T47D (cell line): ENCODE results near the gene ZBTB7A.

- RRBS = 94% methylated on average over 3 of the region's 22 CpGs
Measured at GRCh38 chr19:3537047-3537775, 1.8 kb upstream of the TEKTIP1 start.

DNA sequence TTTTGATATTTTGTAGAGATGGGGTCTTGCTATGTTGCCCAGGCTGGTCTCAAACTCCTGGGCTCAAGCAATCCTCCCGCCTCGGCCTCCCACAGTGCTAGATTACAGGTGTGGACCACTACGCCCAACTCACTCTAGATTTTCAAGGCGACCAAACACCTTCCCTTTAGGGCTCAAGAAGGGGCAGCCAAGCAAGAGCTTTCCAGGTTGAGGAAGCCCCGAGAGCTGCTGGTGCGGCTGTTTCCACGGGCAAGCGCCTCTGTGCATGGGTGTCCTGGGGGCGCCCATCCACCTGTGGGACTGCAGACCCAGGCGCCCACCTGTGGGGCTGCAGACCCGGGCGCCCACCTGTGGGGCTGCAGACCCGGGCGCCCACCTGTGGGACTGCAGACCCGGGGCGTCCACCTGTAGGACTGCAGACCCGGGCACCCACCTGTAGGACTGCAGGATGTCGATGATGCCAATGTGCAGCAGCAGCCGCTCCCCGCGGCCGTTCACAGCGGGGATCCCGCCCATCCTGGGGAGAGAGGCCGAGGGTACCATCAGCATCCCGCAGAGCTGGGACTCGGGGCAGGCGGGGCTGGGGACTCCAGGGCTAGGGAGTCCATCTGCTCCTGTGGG lies 21.7 kb upstream of the CACTIN start:
- RRBS = no CpG with 5 or more reads among the region's 28 CpGs

DNA sequence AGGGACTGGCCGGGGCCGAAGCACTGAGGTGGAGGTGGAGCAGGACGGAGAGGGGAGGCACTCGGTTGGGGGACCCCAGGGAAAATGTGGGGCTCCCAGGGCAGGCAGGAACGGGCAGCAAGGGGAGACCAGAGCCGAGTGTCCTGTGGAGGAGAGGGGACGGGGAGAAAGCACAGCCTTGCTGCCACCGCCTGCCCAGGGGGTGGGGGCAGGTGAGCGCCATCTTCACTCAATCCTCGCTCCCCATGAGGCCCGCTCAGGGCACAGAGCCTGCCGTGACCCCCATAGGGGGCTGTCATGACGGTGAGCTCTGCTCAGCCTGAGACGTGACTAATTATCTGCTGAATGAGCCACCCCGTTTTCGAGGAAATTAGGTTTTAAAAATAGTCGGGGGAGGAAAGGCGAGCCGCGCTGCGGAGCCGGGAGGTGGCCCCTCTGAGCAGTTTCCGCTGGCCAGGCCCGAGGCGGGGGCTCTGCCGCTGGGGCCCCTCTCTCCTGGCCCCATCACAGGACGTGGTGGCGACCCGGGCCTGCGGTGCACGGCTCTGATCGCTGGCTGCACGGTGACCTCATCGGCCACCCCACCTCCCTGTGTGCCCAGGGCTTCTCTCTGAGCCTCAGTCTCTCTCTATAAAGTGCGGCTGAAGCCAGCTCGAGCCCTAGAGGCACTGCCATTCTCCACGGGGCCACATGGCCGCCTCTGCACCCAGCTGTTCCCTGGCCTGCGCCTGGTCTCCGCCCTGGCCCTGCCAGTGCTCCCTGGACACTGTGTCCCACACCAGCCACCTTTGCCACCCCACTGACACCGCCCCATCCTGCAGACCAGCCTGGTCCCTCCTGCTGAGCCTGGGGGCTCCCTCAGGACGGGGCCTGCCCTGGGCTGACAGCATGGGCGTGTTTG lies 28.5 kb downstream of the PIP5K1C start:
- RRBS = 93% methylated on average over 5 of the region's 43 CpGs

DNA sequence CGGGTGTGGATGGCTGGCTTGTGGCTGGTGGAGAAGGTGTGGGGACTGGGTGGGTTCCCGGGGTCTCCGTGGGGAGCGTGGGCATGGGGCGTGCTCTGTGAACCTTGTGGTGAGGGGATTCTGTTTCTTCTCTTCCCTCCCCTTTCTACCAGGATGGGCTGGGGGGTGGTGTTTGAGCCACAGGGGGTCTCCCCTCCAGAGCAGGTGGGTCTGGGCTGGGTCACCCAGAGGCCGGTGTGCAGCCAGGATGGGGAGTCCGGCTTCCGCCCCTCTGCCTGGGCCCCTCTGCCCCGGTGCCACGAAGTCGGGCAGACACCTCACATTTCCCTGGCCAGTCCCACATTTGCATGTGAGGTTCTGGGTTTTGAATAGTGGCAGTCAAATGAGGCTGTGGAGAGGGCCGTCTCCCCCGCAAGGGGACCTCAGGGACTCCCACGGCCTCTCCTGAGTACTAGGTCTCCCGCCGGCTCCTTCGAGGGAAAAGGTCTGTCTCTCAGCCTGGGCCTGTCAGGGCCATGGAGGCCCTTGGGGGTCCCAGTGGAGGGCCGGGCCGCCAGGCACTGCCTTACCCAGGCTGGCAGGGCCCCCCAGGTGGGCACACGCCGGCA lies 24.1 kb upstream of the MATK start:
- RRBS = 44% methylated on average over 8 of the region's 21 CpGs

DNA sequence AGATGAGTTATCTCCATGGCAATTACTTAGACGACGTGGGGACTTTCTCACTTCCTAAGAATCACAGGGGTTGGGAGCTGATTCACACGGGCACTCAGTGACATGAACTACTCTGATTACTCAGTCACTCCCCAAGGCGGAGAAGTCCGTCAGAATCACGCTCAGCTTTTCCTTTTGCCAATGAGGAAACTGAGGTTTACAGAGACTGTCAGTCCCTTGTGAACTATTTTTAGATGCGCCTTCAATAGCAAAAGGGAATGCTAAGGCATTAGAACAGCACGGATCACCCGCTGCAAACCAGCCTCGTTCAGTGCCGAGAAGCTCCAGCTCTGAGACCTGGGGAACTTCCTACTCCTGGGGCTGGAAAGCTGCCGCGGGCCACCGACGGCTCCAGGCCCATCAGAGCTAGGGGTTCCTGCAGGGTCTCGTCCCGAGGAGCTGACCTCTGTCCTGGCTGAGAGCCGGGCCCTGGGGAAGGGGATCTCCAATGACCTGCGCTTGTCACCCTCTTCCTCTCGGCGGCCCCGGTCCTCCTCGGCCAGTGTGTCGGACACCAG lies 32.5 kb upstream of the MATK start:
- RRBS = 93% methylated on average over 5 of the region's 24 CpGs

GRCh38 chr19:3964579-3965337 lies 6.1 kb downstream of the DAPK3 start:
- RRBS = 98% methylated on average over 10 of the region's 43 CpGs

- RRBS = no CpG with 5 or more reads among the region's 39 CpGs
Measured at GRCh38 chr19:3970246-3970988, 482 bp downstream of the DAPK3 start.

DNA sequence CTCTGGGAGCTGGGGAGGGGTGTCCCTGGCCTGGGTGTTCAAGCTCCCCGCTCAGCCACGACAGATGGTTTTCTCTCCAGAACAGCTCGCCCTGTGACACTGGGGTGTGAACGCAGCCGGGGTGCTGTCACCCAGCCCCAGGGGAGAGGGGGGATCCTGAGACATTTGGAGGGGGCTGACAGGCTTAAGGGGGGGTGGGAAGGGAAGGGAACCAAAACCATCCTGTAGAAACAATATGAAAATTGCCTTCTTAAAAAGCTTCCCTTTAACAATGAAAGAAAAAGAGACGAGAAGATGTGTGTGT lies 21.4 kb downstream of the ZBTB7A start:
- RRBS = no CpG with 5 or more reads among the region's 6 CpGs

DNA sequence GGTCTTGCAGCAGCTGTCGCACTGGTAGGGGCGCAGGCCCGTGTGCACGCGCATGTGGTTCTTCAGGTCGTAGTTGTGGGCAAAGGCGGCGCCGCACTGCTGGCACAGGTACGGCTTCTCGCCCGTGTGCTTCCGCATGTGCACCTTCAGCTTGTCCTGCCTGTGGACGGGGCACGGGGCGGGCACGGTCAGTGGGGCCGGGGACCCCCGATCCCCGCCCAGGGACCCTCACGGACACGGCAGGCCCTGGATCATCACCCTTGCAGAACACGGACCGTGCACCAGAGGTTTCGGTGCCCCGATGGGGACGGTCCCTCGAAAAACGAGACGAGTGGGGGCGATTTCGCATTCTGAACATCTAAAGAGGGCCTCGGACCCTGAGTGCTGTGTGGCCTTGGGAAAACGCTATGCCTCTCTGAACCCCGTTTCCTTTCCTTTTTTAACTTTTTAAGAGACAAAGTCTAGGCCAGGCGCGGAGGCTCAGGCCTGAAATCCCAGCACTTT lies 18.6 kb downstream of the ZBTB7A start:
- RRBS = no CpG with 5 or more reads among the region's 37 CpGs

DNA sequence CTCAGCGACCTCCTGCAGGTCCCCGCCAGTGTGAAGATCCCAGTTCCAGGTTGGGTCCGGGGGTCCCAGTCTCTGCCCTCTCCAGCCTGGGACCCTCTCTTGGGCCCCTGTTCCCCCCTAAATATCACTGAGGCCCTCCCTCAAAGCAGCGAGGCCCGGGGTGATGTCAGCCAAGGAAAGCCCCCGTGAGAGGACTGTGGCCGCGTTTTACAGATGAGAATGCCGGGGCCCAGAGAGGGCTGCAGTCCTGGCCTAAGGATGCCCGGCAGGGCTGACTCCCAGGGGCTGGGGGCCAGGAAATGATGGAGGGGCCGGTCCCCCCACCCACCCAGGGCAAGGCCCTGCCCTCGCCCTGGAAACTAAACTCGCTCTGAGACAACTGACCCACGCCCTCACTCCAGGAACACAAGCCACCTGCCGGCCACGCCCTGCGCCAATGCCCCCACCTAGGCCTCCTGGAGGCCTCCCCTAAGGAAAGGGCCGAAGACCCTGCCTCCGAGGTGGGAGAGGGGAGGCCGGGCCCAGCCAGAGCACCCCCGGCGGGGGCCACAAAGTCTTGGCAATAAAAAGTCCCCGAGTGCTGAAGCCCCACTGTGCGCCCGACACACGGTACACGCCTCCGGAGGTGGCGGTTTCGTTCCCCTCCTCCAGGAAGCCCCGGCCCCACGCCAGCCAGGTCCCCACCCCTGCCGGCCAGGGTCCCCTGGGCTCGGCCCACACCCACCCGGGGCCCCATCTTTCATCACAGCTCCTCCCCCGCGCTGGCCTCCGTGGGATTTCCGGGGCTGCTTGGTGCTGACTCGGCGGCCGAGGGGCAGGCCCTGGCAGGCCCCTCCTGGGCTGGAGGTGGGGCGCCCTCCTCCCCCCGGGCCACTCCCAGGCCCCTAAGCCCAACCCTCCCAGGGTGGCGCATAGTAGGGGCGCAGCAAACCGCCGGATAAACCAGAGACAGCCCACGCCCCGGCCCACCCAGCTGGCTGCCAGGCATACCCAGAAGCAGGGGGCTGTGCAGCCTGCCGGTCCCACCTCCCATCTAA lies 7.1 kb downstream of the ZBTB7A start:
- RRBS = 80% methylated on average over 36 of the region's 51 CpGs

DNA sequence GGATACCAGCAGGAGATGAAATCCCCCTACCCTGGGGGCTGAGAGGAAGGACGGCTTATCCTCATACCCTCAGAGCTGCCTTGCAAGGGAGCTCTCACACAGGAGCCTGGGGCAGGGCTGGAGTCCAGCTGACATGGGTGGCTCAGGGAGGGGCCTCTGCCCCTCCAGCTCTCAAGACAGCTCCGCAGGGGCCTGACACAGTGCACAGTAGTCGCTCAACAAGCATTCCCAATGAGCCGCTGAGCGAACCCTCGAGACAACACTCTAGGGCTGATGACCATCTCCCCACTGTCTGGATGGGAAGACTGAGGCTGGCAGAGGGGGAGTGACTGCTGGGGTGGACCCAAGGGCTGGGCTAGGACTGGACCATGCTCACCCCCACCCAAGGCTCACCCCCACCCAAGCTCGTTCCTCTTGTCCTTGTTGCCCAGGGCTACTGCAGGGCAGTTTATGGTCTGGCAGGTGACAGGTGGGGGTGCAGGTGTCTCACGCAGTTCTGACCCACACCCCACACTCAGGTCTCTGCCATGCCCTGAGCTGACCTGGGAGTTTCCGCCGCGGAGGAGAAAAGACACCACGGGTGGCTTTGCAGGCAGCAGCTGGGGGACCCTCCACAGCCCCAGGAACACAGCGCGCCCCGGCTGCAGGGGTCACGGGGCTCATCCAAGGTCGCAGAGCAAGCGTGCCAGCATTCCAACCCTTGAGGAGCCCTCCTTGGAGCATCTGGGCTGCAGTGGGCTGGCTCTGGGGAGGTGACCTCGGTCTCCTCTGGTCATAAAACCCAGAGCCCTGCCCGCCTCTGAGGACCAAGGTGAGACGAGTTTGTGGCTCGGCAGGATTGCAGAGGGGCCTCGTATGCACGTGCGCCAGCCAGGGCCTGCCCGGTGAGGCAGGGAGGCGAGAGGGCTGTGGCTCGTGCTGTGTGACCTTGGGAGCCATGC lies 3.8 kb downstream of the ZBTB7A start:
- RRBS = no CpG with 5 or more reads among the region's 28 CpGs

GRCh38 chr19:4066560-4067210 lies at the start of gene ZBTB7A:
TSS of gene ZBTB7A (minus strand) at chr19:4066899.
- RRBS = under 1% methylated on average over 29 of the region's 80 CpGs

- RRBS = 85% methylated on average over 2 of the region's 14 CpGs
Measured at GRCh38 chr19:4096073-4096442, 27.9 kb downstream of the MAP2K2 start.

DNA sequence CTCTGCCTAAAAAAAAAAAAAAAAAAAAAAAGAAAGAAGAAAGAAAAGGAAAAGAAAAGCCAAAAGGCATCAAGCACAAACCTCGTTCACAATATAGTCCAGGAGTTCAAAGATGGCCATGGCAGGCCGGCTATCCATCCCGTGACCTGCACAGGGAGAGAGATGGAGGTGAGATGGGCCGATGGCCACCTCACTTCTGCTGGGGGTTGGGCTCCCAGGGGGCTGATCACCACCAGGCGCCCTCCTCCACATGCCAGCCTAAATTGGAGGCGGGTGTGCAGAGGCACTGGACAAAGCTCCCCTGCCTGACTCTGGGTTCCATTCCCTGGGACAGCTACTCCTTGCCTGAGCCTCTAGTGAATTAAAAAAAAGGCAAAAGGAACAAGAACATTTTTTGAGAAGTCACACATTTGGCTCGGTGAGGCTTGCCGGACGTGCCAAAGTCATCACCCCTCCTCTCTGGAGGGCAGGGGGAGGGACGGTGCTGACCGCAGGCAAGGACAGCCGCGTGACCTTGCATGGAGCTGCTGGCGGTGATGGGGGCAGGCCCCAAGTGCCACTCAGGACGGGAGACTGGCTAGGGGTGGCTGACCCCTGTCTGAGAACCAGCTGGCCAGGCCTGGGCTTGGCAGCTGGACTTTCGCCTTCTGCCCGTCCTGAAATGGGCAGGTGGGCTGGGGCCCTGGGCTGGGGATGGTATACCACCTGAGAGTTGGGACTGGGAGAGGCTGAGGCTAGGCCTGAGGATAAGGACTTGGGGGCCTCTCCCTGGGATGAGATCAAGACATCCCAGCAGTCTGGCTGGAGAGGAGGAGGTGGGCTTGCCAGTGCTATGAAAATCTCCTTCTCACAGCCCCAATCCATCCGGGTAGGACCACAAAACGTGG lies 26.5 kb downstream of the MAP2K2 start:
- RRBS = no CpG with 5 or more reads among the region's 19 CpGs

GRCh38 chr19:4102880-4103754 lies 20.8 kb downstream of the MAP2K2 start:
- RRBS = 91% methylated on average over 5 of the region's 33 CpGs

GRCh38 chr19:4328095-4329145 lies 10.2 kb downstream of the STAP2 start:
- RRBS = 93% methylated on average over 6 of the region's 61 CpGs

DNA sequence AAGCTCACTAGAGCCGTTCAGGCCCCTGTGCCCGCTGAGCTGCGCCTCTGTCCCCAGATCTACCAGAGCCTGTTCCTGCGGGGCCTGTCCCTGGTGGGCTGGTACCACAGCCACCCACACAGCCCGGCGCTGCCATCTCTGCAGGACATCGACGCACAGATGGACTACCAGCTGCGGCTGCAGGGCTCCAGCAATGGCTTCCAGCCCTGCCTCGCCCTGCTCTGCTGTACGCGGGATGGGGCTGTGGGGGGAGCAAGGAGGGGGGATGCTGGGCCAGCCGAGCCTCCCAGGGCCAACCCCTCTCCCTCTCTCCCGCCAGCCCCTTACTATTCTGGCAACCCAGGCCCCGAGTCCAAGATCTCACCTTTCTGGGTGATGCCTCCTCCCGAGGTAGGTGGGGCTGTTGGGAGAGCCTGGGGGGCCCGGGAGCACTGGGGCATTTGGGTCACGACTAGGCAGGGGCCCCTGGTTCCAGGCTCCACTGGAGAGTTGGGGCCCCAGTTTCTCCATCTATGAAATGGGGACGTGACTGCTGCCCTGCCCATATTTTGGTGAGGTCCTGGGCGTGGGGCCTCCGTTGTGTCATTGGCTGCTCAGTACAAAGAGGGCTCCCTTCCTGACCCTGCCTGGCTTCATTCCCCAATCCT lies 14.0 kb downstream of the MPND start:
- RRBS = no CpG with 5 or more reads among the region's 21 CpGs

DNA sequence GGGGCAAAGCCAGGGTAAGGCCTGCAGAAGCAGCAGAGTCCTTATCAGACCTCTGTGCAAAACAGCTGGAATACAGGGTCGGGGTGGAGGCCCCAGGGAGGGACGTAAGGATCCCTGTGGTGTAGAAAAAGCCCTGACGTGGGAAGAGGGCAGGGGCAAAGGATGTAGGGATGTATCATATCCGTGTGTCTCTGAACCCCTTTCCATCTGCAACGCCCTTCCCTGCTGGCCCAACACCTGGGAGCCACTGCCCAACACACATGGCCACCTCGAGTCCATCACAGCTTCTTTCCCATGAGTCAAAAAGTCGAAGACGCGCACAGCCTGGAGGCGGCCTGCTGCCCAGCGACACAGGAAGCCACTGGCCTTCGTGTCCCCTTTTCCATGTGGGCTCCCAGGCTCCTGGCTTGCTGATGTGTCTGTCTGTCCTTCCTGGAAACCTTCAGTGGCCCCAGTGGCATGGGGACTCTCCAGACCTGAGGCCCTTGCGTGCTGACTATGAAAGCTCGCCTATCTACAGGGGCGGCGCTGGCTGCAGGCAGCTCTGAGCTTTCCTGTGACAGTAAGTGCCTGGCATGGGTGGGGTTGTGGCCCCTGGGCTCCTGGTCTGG lies 27.8 kb downstream of the SH3GL1 start:
- RRBS = no CpG with 5 or more reads among the region's 16 CpGs

- RRBS = 73% methylated on average over 11 of the region's 41 CpGs
Measured at GRCh38 chr19:4373754-4374924, 26.2 kb downstream of the SH3GL1 start.

GRCh38 chr19:4403204-4403828 lies 876 bp downstream of the CHAF1A start:
- RRBS = no CpG with 5 or more reads among the region's 22 CpGs